ENCODE results near the genes OR52K2, OR52M1, OR51G2, OR51A2, OR51B4, TRIM34, OR52N2, OR56A3 and HPX.

GRCh38 chr11:4448921-4449541, at the start of gene OR52K2:
Gene OR52K2 (plus strand): TSS chr11:4449295.
- PRO-cap = no peak
- RAMPAGE, long total RNA, 4 experiments = no peak in any of the 4 experiments

DNA sequence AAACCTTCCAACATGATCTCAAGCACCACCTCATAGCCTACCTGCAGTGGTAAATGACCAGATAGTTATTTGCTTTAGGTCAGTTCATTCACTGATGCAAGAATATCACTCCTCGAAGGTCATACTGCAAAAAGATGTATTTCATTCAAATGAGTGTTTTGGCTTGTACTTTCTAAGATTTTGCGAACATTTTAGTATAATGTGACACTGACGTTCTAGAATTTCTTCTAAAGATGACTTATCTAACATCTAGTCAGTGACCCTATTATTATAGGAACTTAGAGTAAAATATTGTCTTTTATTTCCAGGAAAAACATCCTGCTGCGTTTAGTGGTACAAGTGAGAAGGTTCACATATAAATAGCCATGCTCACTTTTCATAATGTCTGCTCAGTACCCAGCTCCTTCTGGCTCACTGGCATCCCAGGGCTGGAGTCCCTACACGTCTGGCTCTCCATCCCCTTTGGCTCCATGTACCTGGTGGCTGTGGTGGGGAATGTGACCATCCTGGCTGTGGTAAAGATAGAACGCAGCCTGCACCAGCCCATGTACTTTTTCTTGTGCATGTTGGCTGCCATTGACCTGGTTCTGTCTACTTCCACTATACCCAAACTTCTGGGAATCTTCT, at the start of gene OR52M1:
Gene OR52M1, plus strand, starts transcription at position 366 of the 627 bp plus-strand sequence.
- PRO-cap = no peak
- RAMPAGE, long total RNA, 4 experiments = no peak in any of the 4 experiments

DNA sequence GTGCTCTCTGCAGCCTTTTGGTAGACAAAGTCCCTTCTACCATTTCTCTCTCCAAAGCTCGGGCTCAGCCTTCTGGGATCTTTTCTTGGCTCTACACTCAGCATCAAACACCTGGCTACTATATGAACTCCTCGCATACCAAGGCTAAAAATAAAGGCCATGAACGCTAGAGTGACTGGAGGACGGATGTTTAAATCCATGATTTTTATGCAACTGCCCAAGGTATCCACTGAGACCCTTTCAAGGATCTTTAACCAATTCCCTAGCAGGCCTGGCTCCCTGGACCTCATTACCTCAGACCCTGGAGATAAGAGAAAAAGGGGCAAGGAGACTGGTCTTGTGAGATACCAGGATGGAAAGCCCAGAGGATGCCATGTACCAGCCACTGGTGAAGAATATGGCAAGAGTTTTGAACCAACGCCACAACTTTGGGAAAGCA, at the start of gene OR51G2:
Gene OR51G2, minus strand, starts transcription at position 162 of the 439 bp plus-strand sequence.
- PRO-cap = no peak
- RAMPAGE, long total RNA, 4 experiments = no peak in any of the 4 experiments

DNA sequence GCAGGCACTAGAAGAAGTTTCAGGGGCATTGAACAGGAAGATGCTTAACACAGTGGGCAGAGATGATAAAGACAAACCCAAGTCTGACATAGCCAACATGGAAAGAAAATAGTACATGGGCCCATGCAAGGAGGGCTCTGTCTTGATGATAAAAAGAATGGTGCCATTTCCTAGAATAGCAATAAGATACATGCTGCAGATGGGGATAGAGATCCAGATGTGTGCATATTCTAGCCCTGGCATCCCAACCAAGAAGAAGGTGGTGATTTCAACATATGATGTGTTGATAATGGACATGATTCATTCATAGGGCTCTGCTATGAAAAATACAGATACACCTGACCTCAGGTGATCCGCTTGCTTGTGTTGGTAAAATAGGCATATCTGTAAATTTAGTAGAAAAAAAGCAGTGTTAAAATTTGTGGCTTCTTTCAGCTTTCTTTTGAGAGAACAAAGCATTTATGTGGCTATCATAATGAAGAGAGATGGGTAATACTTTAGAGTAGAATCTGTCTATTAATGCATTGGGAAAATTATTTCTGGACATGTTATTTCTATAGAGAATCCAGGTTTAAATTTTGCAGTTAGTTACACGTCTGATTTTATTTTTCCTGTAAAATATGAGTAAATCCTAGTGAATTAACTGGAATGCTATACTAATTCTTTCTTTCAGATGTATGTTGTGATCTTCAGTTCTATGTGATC, at the start of gene OR51A2:
Gene OR51A2, minus strand, starts transcription at position 297 of the 705 bp plus-strand sequence.
- PRO-cap = no peak
- RAMPAGE, long total RNA, 4 experiments = no peak in any of the 4 experiments

GRCh38 chr11:5246704-5247916, 2.5 kb downstream of the HBG1 start:
- PRO-cap = no peak
- RAMPAGE, long total RNA, 4 experiments = no peak in any of the 4 experiments

DNA sequence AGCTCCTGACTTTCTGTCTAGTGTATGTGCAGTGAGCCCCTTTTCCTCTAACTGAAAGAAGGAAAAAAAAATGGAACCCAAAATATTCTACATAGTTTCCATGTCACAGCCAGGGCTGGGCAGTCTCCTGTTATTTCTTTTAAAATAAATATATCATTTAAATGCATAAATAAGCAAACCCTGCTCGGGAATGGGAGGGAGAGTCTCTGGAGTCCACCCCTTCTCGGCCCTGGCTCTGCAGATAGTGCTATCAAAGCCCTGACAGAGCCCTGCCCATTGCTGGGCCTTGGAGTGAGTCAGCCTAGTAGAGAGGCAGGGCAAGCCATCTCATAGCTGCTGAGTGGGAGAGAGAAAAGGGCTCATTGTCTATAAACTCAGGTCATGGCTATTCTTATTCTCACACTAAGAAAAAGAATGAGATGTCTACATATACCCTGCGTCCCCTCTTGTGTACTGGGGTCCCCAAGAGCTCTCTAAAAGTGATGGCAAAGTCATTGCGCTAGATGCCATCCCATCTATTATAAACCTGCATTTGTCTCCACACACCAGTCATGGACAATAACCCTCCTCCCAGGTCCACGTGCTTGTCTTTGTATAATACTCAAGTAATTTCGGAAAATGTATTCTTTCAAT, 13.6 kb downstream of the OR51B4 start:
- PRO-cap = no peak
- RAMPAGE, long total RNA, 4 experiments = no peak in any of the 4 experiments

- PRO-cap = no peak
- RAMPAGE, long total RNA, 4 experiments = no peak in any of the 4 experiments
Observed at GRCh38 chr11:5301827-5302298, at the start of gene OR51B4. Gene OR51B4 (minus strand): TSS chr11:5301946.

- PRO-cap = bidirectional peak, plus-strand start at chr11:5625021, minus-strand start at chr11:5624896
- RAMPAGE, long total RNA, 4 experiments = start-site peak on the plus strand in 4 of 4 experiments, at chr11:5624984-5625023 at its widest, 31 to 83 reads per replicate
Observed at GRCh38 chr11:5624580-5625322, at the start of gene TRIM34. Gene TRIM34 (plus strand): TSS chr11:5625001.

DNA sequence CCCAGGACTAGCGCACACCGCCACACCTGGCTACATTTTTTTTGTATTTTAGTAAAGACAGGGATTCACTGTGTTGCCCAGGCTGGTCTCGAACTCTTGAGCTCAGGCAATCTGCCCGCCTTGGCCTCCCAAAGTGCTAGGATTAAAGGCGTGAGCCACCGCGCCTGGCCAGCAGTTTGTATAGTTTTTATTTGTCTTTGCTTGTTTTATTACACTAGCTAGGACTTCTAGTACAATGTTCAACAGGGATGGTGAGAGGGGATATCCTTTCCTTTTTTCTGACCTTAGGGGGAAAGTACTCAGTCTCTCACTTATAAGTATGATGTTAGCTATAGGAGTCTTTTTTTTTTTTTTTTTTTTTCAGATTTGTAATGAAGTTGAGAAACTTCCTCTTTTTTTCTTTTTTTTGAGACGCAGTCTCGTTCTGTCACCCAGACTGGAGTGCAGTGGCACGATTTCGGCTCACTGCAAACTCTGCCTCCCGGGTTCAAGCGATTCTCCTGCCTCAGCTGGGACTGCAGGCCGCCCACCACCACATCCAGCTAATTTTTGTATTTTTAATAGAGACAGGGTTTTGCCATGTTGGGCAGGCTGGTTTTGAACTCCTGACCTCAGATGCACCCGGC, 10.8 kb downstream of the TRIM22 start:
- PRO-cap = no peak
- RAMPAGE, long total RNA, 4 experiments = no peak in any of the 4 experiments

DNA sequence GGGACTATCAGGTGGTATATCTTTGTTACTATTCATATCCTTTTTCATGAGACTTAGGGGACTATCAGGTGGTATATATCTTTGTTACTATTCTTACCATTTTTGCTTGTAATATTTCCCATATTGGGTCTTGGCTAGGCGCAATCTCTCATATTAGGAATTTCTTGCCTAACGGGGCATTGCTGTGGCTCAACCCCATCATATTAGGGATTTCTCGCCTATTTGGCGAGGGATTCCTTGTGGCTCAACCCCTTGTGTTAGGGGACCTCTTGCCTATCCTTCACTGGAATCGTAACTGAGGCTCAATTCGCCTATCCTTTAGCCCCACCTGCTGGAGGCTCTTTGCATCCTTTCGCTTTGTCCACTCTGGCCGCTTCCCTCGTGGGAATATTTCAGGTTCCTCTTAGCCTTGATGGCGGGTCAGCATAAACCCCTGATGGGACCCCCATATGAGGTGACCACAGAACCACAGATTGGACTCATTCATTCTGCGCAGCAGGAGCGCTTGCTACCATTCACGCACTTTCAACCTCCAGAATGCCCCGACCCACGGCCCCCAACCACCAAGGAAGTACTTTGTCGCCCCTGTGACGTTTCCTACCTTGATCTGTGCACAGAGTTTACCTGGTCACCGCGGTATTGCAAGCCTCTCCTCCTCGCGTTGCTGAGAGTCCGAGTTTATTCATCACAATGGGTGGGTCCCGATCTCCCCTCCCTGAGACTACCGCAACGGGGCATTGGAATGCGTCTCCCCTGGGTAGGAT, at the start of gene OR52N2:
Gene OR52N2, plus strand, starts transcription at position 627 of the 764 bp plus-strand sequence.
- PRO-cap = no peak
- RAMPAGE, long total RNA, 4 experiments = no peak in any of the 4 experiments

DNA sequence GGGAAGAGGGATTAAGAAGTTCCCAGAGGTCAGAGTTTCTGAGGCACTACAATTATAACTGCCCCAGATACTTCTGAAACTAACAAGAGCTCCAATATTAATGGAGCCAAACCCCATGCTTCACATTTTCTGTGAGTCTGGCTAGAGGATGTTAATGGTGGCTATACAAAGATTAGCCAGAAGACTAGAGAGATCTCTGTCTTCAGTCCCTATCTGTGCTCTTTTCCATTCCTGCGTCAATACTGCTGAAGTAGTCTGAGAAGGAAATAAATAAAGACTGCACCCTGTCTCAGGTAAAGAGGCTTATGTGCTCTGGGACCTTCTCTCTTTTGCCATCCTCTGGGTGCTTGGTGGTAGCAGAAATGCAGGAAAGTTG, at the start of gene OR56A3:
Gene OR56A3, plus strand, starts transcription at position 170 of the 376 bp plus-strand sequence.
- PRO-cap = no peak
- RAMPAGE, long total RNA, 4 experiments = no peak in any of the 4 experiments

DNA sequence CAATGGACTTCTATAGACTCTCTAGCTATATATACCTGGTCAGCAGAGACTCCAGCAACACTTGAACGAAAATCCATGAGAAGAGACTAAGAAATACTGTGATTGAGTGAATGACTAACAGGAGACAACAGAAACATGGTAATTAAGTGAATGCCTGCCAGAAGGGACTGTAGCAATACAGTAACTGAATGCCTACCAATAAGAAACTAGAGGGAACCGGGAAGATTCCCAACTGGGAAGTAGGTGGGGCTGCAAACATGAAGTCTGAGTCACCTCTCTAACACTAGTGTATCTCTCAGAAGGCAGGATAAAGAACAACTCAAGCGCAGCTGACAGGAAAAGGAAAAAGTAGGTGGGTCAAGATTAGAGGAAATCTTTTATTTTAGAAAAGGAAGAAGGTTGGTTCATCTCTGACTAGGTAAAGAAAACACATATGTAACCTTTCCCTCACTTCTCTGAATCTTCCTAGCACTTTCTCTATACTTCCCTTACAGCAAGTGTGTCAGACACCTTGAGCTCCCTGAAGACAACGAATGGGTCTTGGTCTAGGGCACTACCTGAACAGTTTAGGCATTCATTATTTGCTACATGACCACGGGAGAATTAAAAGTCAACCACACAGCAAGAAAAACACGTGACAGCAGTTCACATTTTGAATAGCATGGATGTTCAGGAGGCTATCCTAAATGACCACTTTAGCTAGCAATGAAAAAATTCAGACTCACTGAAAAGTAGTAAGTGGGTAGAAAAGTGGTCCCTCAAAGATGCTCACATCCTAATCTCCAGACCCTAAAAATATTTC, 14.1 kb downstream of the C11orf42 start:
- PRO-cap = no peak
- RAMPAGE, long total RNA, 4 experiments = no peak in any of the 4 experiments

DNA sequence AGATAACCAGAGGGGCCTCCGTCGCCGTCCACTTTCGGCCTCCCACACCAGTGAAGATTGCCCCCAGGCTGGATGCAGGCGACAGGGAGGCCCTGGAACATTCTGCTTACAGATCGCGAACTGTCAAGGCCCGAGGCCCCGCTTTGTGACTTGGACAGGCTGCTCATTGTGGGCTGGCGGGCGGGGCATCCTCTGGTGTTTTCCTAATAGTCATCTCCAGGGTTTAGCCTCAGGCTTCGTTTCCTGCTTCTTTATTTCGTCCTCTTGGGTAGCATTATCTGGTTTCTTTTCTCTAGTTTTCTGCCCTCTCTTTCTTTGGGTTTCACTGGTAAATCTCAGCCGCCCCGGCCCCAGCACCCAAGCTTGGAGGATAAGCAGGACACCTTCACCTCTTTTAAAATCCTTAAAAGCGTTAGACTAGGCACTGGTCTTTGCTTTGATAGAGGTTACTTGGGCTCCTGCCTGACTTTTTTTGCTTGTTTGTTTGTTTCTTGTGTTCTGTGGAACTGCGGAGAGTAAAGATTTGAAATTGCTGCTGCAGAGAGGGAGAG, 644 bp upstream of the CAVIN3 start:
- PRO-cap = bidirectional peak, plus-strand start at position 251 of the sequence, minus-strand start at position 125 of the sequence
- RAMPAGE, long total RNA, 4 experiments = no peak in any of the 4 experiments

- PRO-cap = no peak
- RAMPAGE, long total RNA, 4 experiments = no peak in any of the 4 experiments
Observed at GRCh38 chr11:6352660-6353068, 32.4 kb upstream of the CAVIN3 start.

- PRO-cap = no peak
- RAMPAGE, long total RNA, 4 experiments = no peak in any of the 4 experiments
Observed at GRCh38 chr11:6365534-6366141, 24.6 kb upstream of the SMPD1 start.

- PRO-cap = no peak
- RAMPAGE, long total RNA, 4 experiments = no peak in any of the 4 experiments
Observed at GRCh38 chr11:6403178-6403779, 13.0 kb downstream of the SMPD1 start.

GRCh38 chr11:6440875-6441450, at the start of gene HPX:
Gene HPX (minus strand): TSS chr11:6440987.
- PRO-cap = no peak
- RAMPAGE, long total RNA, 4 experiments = no peak in any of the 4 experiments

- PRO-cap = no peak
- RAMPAGE, long total RNA, 4 experiments = no peak in any of the 4 experiments
Observed at GRCh38 chr11:6477991-6478447, 3.1 kb downstream of the ARFIP2 start.

- PRO-cap = no peak
- RAMPAGE, long total RNA, 4 experiments = no peak in any of the 4 experiments
Observed at GRCh38 chr11:6602466-6602891, 937 bp downstream of the RRP8 start.

- PRO-cap = no peak
- RAMPAGE, long total RNA, 4 experiments = no peak in any of the 4 experiments
Observed at GRCh38 chr11:6816516-6816716, 16.9 kb upstream of the OR6A2 start.